Osteoblast (primary cell): ENCODE measurements around a stretch of chr3.

DNA sequence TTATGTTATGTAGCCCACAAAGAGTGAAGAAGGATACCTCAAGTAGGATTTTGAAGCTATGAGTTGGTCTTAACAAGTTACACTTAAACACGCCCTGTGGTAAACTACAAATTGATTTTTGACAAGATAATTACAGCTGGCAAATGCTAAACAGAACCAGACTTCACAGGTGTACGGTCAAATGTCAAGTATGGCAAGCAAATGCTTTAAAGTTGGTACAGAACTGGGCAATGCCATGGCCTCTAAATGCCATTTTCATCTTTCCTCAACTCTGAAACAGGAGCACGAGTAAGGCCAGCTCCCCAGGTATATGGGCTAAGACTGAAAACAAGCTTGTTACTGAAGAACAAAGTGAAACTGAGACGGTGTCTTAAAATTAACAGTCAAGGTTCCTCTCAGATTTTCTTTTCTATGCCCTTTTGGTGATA is 9.7 kb downstream of the RUVBL1 start:
- CAGE, long polyA plus RNA: no peak
- RRBS: no CpG with 5 or more reads among the region's 4 CpGs

DNA sequence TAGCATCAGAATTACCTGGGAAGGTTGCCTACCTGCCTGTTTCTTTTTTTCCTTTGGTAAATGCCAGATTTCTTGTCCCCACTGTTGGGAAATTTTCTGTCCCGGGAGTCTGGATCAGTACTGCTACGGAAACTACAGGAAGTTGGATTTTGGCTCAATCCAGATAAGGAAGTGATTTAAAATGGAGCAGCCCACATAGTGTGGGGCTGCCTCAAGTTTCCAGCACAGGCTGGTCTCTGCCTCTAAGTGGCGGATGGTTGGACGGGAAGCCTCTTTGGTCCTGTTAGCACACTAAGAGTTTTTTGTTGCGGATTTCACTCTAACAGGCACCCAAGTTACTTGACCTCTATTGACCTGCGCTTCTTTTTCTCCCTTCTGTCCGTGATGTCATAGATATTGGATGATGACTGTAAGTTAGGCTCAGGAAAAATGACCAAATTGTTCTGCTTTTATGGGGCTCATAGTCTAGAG is 54.7 kb downstream of the EEFSEC start:
- CAGE, long polyA plus RNA: no peak
- RRBS: no CpG with 5 or more reads among the region's 7 CpGs

- CAGE, long polyA plus RNA: no peak
- RRBS: no CpG with 5 or more reads among the region's 21 CpGs
Measured at GRCh38 chr3:128415822-128416835, 50.6 kb downstream of the DNAJB8 start.

- CAGE, long polyA plus RNA: no peak
- RRBS: 4% methylated on average over 36 of the region's 51 CpGs
Measured at GRCh38 chr3:128432168-128433020, 34.3 kb downstream of the DNAJB8 start.

GRCh38 chr3:128489470-128489891 is 3.5 kb downstream of the GATA2 start:
- CAGE, long polyA plus RNA: no peak
- RRBS: 1% methylated on average over 20 of the region's 47 CpGs

GRCh38 chr3:128573812-128574289 is 76.8 kb downstream of the RPN1 start:
- CAGE, long polyA plus RNA: no peak
- RRBS: no CpG with 5 or more reads among the region's 14 CpGs

DNA sequence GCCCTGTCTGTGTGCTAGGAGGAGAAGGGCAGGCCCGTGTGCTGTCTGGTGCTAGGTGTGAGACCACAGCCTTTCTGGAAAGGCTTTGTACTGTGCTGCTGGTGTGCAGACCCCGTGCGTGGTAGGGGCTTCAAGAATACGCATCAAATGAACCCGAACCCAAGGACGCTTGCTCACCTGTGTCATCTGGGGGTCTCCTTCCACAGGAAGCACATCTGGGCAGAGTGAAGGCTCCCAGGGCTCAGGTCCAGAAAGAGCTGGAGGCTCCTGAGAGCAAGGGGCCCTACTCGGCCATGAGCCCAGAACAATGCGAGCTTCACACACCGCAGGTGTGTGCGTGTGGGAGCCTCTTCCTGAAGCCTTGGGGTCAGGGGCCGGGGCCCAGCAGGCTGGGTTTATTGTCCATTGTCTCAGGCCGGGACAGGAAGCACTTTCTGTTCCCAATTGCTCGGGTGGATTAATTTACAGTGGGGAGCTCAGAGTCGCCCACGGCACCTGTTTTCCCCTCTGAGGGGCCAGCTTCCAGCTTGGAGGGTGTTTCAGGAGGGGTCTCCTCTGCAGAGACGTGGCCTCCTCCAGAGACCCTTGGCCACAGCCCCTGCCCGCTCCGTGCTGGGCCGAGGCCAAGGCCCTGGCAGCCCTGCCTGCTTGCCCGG is 74.9 kb downstream of the RPN1 start:
- CAGE, long polyA plus RNA: no peak
- RRBS: no CpG with 5 or more reads among the region's 20 CpGs

DNA sequence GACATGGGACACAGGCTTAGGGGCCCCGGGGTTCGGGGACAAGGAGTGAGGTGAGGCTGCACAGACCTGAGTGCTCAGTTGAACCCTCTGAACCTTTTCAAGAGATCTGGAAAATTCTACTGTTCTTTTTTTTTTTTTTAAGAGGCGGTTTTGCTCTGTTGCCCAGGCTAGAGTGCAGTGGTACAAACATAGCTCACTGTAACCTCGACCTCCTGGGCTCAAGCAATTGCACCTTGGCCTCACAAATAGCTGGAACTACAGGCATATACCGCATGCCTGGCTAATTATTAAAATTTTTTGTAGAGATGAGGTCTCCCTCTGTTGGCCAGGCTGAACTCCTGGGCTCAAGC is 45.4 kb downstream of the RPN1 start:
- CAGE, long polyA plus RNA: no peak
- RRBS: no CpG with 5 or more reads among the region's 5 CpGs

DNA sequence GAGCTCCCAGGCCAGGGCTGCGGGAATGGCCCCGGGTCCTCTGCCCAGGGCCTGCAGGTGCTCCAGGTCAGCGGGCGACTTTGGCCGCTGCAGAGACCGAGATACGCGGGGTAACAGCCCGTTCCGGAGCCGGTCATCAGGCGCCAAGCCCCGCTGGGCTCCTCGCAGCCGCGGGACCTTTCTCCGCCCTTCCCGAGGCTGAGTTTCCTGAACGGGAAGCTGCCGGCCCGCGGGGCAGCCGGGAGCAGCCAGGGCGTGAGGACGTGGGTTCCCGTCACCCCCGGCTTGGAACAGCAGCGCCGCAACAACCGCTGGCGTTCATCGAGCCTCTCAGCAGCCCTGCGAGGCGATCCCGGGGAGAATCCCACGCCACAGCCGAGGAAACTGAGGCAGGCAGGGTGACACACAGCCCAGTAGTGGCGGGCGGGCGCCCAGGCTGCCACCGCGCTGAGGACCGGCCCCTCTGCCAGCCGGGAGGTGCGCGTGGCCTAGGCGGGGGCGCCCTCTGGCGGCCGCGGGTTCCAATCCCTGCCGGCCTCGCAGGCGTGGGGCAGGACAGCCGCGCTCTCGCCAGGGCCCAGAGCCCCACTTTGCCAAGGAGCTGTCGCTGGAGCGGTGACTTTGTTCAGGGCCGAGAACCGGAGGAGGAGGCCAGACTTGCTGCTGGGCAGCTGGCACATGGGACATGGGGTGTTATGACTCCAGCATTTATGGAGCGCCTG is 42.4 kb downstream of the RPN1 start:
- CAGE, long polyA plus RNA: no peak
- RRBS: 3% methylated on average over 46 of the region's 62 CpGs

- CAGE, long polyA plus RNA: no peak
- RRBS: 2% methylated on average over 35 of the region's 64 CpGs
Measured at GRCh38 chr3:128617503-128618454, 32.8 kb downstream of the RPN1 start.

DNA sequence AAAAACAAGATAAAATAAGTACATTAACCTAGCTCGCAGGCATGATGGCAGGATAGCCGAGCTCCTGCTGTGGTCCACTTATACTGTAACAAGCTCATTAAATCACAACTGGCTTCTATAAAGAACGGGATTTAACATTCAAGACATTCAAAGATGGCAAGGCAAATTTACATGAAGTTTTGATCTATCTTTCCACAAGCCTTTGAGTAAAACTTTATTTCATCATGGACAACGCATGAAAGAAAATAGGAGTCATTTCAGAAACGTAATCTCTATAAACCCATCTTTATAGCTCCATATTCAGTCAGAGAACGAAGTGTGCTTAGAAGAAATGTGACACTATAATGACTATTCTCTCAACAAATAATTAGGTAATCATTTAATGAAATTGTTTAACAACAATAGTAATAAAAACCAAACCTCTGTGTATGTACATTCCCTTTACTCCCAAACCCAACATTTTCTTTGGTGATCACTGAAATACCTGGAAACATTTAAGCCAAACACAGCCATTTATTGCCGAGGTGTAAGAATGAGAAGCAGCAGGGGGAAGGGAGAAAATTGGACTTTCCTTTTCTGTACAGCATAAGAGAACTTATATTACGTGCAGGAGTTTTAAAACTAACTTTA is 1.3 kb downstream of the RPN1 start:
- CAGE, long polyA plus RNA: no peak
- RRBS: no CpG with 5 or more reads among the region's 8 CpGs

DNA sequence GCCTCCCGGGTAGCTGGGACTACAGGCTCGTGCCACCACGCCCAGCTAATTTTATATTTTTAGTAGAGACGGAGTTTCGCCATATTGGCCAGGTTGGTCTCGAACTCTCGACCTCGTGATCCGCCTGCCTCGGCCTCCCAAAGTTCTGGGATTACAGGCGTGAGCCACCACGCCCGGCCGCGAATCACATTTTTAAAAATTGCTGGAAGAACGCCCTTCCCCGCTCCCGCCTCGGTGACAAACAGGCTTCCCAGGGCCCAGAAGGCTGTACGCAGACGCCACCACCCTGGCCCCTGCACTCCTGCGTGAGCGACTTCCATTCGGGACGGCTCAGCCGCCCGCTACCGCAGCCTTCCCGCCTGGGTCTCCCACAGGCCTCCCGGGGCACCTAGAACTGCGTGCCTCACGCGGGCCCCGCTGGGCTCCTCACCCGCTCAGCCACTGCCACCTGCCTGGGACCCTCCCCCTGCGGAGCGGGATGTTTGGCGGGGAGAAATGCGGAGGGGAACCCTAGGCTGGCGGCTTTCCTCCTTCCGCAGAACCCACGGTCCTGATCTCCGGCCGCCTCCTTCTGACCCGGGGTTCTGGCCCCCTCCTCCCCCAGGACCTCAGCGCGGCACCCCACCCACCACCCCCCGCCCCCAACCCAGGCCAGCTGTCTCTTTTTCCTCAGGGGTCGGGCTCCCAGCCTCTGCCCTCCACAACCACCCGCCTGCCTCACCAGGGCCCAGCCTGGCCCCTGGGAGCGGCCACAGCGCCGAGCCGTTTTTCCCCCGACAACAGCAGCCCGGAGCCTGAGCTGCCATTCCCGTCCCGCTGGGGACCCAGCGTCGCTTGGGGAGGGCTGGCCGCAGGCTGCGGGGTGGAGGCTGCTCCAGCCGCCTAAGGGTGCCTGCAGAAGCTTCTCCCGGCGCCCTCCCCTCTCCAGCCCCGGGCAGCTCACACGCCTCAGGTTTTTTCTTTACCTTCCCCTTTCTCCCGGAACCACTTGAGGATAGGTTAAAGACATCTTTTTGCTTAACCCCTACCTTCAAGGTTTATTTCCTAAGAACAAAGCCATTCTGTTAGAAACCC is 27.6 kb upstream of the RAB7A start:
- CAGE, long polyA plus RNA: no peak
- RRBS: 5% methylated on average over 6 of the region's 68 CpGs

GRCh38 chr3:128742672-128743274 is 16.8 kb downstream of the RAB7A start:
- CAGE, long polyA plus RNA: no peak
- RRBS: no CpG with 5 or more reads among the region's 32 CpGs

GRCh38 chr3:129058198-129059003 is 2.2 kb upstream of the GP9 start:
- CAGE, long polyA plus RNA: no peak
- RRBS: no CpG with 5 or more reads among the region's 6 CpGs

DNA sequence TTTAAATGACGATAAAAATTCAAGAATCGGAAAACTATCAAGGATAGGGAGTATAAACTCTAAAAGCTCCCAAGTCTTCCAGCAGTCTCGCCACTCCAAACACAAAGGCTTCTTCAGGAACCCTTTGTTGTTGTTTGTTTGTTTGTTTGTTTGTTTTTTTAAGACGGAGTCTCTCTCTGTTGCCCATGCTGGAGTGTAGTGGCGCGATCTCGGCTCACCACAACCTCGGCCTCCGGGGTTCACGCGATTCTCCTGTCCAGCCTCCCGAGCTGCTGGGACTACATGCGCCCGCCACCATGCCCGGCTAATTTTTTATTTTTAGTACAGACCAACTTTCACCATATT is 914 bp downstream of the CNBP start:
- CAGE, long polyA plus RNA: no peak
- RRBS: 40% methylated on average over 1 of the region's 15 CpGs

GRCh38 chr3:129317625-129318193 is 1.6 kb upstream of the H1-10 start:
- CAGE, long polyA plus RNA: no peak
- RRBS: no CpG with 5 or more reads among the region's 7 CpGs

DNA sequence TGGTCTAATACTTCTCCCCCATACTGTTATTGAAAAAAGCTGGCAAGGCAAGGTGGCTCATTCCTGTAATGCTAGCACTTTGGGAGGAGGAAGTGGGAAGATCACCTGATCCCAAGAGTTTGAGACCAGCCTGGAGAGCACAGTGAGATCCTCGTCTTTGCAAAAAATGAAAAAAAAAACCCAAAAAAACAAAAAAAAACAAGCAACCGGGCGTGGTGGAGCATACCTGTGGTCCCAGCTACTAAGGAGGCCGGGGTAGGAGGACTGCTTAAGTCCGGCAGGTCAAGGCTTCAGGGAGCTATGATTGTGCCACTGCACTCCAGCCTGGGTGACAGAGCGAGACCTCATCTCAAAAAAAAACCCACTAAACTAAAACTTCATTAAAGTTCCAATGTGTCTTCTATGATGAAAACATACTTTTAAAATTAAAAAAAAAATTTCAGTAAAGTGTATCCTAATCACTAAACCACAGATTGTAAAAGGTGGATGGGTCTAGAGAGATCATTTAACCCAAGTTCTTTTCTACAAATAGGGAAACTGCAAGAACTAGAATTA is 1.1 kb downstream of the MBD4 start:
- CAGE, long polyA plus RNA: no peak
- RRBS: no CpG with 5 or more reads among the region's 6 CpGs

DNA sequence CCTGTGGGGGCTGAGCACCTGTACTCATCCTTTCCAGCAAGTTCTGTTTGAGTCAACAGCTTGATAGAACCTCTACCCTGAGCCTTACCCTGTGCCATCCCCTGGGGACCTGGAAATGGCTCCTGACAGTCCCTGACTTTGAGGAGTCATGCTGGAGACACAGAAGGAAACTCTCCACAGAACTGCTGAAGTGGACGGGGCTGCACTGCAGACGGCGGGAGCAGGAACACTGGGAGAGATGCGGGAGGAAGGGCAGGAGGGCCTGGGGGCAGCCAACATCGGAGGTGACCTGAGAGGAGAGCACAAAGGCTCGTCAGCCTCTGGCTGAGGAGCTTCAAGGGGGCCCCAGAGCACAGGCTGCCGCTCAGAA is 14.9 kb upstream of the RHO start:
- CAGE, long polyA plus RNA: no peak
- RRBS: no CpG with 5 or more reads among the region's 7 CpGs

DNA sequence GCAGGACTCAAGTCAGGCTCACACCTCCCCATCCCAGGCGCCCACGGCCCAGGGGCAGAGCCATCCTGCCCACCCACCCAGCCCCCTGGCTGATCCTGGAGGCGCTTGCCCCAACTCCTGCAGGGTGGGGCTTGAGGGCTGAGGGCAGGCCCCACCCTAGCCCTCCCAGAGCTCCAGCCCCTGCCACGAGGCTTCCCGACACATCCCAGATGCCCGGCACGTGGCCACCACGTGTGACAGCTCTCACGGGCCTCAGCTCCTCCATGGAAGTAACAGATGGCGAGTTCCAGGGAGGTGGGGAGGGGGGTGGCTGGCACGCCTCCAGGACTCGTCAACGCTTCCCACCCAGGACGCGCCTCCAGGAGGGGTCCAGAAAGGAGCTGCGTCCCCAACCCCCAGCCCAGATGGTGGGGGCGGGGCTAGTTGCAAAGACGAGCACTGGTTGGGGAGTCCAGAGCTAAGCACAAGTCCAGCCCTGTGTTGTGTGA is 29.1 kb downstream of the PLXND1 start:
- CAGE, long polyA plus RNA: no peak
- RRBS: no CpG with 5 or more reads among the region's 18 CpGs

DNA sequence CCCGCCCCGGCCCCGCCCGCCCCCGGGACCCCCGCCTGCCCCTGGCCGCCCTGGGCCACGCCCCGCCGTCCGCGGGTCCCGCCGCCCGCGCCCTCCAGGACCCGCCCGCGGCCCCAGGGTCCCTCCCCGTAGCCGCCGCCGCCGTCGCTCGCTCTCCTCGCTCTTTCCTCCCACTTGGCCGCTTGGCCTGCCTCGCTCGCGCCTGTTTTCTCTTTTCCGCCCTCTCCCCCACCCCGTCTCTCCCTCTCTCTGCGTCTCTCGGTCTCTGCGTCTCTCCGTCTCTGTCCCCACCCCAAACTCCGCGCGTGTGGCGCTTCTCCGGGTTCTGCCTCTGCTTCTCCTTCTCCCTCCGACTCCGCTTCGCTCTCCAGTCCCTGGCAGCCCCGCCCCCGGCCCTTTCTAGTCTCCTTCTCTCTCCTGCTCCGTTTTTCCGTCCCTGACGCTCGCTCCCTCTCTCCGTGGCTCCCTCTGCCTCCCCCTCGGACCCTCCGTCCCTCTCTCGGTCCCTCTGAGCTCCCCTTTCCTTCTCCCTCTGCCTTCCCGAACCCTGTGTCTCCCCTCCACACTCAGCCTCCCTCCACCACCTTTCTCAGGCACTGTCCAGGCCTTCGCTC is 492 bp upstream of the PLXND1 start:
- CAGE, long polyA plus RNA: no peak
- RRBS: 9% methylated on average over 8 of the region's 57 CpGs